Jurkat, Clone E6-1 (cell line): ENCODE measurements around a stretch of chr20.

DNA sequence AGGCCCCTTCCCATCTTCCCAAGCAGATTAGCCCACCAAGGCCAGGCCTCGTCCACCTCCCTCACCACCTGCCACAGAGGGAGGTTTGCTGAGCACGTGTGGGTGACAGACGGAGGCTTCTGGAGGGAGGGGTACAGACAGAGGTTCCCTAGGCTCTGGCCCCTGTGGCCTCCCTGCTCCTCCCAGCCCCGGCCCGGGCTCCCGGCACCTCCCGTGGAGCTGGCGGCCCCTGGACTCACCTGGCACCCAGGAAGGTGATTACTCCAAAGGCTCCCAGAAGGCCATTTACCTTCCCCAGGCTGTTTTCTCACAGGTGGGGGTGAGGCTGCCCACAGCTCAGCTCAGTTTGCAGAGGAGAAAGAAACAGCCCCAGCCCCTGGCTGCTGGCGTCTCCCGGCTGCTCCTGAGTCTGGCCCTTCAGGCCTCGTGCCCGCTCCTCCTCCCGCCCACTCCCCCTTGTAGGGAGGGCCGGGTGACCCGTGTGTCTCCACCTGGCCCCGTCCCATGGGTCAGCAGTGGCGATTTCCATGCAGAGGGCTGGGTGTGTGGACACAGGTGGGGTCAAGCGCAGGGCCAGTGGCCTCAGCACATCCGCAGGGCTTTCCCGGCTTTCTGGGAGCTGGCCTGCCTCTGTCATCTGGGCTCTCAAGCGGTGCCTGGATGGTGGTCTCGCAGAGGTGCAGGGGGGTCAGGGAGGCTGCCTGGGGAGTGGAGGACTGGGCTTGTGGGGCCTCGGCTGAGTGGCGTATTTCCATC, 20.0 kb upstream of the GATA5 start:
- RRBS: 69% methylated on average over 4 of the region's 24 CpGs

GRCh38 chr20:62523755-62524214, 48.0 kb upstream of the GATA5 start:
- RRBS: no CpG with 5 or more reads among the region's 17 CpGs

DNA sequence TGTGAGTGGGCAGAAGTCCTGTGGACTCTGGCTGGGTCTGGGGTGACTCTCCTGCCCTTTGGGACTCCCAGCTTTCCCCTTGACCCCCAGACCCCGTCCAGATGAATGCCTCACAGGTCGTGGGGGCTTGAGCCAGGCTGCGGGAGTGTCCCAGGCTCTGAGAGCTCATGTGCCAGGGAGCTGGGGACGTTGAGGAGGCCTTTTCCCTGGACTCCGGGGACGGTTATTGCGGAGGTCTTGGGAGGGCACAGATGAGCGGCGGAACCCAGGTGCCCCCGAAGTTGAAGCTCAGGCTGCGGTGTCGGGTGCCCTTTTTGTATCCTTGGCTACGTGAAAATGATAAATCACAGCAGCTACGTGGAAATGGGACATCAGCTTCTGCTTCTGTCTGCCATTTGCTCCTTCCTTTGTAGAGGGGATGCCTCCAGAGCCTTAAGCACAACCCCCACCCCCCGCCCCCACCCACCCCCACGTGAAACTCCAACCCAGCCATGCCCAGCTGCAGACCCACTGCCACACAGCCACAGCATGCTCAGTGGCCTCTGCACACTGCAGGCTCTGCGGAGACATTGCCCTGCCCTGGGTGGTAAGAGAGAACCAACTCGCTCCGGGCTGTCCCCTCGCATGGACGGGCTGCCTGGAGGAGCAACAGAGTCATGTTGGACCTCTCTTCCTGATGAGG, 76.2 kb upstream of the GATA5 start:
- RRBS: 14% methylated on average over 3 of the region's 21 CpGs

DNA sequence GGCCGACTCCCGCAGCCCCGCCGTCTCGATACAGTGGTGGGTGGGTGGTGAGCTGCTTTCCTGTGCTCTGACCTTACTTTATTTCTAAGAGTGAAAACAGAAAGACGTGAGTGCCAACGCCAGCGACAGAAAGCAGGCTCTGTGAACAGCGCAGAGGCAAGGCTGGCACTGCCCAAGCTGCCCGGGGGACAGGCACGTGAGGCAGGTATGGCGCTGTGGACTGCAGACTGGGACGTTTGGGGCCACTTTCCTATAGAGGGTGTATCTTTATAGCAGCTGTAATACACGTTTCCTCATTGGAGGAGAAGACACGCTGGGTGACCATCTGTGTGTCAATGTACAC, 67.5 kb upstream of the SLCO4A1 start:
- RRBS: no CpG with 5 or more reads among the region's 15 CpGs

- RRBS: 94% methylated on average over 6 of the region's 35 CpGs
These were observed 1.1 kb downstream of the SLCO4A1 start for GRCh38 chr20:62643185-62643926.

DNA sequence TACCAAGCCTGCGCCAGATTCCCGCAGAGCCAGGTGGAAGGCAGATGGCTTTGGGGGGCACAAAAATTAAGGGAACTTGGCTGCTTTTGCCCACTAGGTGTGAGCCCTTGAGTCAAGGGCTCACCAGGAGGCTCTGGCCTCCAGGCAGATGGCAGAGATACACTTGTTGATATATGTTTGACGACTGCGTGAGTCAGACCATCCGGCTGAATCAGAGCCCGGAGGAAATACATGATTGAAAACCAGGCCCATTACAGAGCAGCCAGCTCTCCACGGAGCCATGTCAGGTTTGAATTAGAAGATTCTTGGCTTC, 5.2 kb upstream of the NTSR1 start:
- RRBS: no CpG with 5 or more reads among the region's 7 CpGs

DNA sequence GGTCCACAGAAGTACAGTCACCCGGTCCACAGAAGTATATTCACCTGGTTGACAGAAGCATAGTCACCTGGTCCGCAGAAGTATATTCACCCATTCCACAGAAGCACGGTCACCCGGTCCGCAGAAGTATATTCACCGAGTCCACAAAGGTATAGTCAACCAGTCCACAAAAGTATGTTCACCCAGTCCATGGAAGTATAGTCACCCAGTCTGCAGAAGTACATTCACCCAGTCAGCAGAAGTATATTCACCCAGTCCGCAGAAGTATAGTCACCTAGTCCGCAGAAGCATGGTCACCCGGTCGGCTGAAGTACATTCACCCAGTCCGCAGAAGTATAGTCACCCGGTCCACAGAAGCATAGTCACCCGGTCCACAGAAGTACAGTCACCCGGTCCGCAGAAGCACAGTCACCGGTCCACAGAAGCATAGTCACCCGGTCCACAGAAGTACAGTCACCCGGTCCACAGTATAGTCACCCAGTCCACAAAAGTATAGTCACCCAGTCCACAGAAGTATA, 8.9 kb downstream of the TCFL5 start:
- RRBS: 99% methylated on average over 6 of the region's 18 CpGs

DNA sequence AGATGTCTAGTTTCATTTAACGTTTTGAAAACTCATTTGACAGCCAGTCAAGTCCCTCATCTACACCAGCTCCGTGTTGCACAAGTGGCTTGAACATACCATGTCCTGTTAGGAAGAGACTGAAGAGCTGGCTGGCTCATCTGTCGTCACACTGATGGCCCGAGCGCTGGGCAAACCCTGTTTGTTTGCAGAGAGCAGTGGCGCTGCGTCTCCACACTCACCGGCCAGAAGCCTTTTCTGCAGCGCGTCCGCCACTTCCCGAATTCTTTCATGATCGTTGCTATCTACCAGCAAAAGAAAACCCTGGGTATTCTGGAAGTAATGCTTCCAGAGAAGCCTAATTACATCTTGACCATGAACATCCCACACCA, 10.6 kb upstream of the TCFL5 start:
- RRBS: no CpG with 5 or more reads among the region's 13 CpGs

DNA sequence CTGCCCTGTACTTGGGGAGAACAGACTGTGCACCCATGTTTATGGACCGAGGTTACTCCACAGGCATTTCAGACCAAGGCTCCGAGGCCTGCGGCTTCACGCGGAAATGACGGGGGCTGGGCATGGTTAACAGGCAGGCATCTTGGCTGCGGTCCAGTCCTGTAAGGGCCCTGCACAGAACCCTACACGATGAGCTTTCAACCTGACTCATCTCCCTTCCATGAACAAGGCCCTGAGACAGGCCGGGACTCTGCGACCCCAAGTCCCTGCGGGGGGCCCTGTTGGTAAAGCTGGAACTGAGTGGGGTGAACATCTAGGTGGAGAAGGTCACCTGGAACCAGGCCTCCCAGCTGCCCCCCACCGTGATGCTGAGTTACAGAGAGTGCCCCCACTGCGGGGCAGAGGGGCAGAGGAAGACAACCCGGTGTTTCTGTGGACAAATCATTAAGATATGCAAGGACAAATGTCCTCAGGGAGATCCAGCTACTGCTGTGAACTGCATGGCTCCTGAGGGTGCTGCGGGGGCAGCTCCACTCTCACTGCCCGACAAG, 26.0 kb upstream of the TCFL5 start:
- RRBS: no CpG with 5 or more reads among the region's 16 CpGs

DNA sequence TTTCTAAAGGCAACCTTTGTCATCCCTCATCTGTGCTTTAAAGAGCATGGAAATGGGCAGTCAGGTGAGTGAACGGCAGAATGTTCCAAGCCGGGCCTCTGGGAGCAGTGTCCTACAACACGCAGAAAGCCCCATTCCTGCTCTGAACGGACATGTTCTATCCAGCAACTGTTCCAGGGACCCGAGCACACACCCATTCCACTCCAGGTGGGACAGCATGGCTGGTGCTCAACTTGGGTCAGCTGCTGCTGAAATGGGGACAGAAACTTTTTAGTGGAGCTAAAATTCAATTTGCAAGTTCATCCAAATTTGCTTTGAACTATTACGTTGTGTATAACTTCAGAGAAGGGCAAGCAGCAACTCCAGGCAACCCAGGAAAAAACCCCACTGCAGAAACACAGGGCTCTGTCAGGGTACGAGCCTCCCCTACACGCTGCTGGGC, 26.6 kb downstream of the DIDO1 start:
- RRBS: no CpG with 5 or more reads among the region's 8 CpGs

- RRBS: 27% methylated on average over 29 of the region's 55 CpGs
These were observed 2.9 kb upstream of the DIDO1 start for GRCh38 chr20:62928942-62929869.

GRCh38 chr20:62939174-62939617, 1.2 kb downstream of the GID8 start:
- RRBS: no CpG with 5 or more reads among the region's 10 CpGs

- RRBS: 78% methylated on average over 6 of the region's 31 CpGs
These were observed 11.1 kb downstream of the SLC17A9 start for GRCh38 chr20:62963515-62964186.

GRCh38 chr20:62977455-62978372, 25.2 kb downstream of the SLC17A9 start:
- RRBS: no CpG with 5 or more reads among the region's 37 CpGs

- RRBS: 3% methylated on average over 5 of the region's 41 CpGs
These were observed 2.4 kb upstream of the BHLHE23 start for GRCh38 chr20:63009066-63009691.

- RRBS: 76% methylated on average over 3 of the region's 28 CpGs
These were observed 57.6 kb upstream of the BHLHE23 start for GRCh38 chr20:63064227-63064911.

DNA sequence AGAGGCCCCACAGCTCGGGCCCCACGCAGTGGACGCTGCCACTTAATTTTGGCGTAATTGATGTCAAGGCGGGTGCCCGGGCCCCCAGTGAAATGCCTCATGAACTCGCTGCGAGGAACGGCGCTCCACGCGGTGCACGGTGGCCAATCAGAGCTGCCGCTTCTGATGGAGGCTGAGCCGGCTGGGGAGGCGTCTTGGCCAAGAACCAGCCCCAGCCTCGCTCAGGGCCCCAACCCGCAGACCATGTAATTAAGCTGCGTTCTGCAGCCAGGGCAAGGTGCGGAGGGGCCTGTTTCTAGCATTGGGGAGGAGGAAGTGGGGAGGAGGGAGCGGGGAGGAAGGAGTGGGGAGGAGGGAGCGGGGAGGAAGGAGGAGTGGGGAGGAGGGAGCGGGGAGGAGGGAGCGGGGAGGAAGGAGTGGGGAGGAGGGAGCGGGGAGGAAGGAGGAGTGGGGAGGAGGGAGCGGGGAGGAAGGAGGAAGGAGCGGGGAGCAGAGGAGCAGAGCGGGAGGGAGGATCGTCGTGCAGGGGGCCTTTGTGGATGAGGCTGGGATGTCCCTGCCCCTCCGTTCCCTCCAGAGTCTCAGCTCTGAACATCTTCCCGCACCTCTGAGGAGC, 96.3 kb upstream of the BHLHE23 start:
- RRBS: 1% methylated on average over 6 of the region's 32 CpGs

- RRBS: 90% methylated on average over 6 of the region's 45 CpGs
These were observed 37.5 kb downstream of the YTHDF1 start for GRCh38 chr20:63178413-63178760.

DNA sequence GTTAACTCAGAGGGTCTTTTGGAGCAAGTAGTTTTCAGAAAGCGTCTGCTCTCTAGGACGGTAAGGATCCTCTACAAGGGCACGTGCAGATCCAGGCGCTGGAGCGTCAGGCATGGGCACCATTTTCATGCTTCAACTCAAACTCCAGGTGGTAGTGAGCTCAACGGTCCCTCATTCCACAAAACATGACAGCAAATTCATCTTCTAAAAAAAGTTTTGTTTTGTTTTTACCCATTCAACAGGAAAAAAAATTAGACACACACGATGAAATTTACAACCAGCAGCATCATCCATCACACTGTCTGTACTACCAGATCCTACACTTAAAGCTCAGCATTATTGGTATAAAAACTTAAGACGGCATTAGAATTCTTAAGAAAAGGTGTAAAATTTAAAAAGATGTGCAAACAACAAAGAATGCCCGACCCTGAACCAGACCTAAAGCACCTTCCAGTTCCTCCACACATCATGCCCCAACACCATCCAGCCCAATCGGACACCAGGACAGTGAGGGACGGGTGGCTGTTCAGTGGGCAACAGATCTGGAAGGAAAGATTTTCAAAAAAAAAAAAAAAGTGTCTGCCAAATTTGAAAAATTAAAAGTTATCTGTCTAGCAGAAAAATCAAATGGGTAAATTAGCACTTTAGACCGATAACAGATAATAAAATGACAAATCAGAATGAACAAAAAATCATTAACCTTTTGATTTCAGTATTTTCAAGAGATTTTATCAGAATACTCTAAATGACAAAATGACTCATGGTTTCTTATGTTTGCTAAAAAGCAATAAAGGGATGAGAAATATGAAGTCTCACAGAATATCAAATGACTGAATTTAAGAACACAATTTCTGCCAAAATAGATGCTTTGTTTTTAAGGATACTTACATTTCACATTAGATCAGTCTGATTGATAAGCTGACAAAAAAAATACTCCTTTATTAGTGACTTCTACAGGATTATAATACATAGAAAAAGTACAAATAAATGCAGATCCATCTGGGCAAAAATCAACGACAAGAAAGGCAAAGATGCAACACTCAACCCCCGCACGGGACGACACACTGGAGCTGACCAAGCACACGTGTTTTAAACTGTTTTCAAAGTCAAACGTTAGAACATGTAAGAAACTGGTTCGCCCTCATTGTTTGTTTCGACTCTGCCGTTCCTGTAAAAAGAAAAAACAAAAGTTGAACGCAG, 20.0 kb downstream of the YTHDF1 start:
- RRBS: no CpG with 5 or more reads among the region's 22 CpGs

- RRBS: no CpG with 5 or more reads among the region's 11 CpGs
These were observed 656 bp upstream of the ARFGAP1 start for GRCh38 chr20:63272037-63272277.